LHCN-M2 (cell line): ENCODE data around the gene SH3YL1.

GRCh38 chr2:40460-41190, 5.7 kb downstream of the FAM110C start:
- RAMPAGE, long total RNA = no peak

DNA sequence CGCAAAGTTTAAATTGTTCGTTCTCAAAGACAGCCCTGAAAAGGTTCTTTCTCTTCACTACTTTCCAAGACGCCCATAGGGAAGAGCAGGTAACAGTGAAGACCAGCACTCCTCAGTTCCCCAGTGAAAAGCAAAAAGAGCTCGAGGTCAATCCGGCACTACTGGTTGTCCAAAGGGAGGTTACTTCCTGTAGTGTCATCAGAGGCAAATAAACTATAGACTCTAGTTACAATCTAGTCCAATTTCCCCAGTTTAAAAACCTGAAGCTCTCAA, 1.8 kb downstream of the FAM110C start:
- RAMPAGE, long total RNA = no peak

DNA sequence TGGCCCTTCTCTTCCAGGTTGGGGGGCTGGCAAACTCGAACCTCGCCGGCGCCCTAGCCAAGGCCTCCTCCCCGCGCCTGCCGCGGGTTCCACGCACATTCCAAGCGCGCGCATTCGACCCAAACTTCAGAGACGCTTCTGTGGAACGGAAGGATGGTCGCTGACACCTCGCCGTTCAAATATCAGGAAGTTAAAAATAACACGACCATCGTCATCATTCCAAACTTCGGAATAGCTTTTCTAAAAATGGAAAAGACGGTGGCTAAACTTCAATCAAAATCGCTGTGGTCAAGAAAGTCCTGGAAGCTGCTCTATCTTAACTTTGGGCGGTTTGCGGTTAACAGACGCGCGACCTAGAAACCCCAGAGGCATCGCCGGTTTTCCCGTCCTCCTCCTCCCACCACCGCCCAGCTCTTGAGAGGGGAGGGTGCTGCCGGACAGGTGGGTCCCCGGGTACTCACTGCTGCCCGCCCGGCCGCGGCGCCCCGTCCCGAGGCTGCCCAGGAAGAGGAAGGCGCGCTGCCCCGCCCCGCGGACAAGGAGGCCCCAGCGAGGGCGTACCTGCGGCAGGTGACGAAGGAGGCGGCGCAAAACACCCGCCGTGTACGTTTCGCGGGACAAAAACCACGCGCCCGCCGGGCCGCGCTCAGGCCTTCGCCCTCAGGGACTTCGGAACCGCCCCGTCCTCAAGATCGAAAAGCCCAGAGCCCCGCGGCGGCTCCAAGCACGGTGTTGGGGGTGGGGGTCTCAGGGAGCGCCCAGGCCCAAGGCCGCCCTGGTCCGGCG, at the start of gene SH3YL1:
Gene SH3YL1, minus strand, starts transcription at position 510 of the 786 bp plus-strand sequence.
- RAMPAGE, long total RNA = no peak

DNA sequence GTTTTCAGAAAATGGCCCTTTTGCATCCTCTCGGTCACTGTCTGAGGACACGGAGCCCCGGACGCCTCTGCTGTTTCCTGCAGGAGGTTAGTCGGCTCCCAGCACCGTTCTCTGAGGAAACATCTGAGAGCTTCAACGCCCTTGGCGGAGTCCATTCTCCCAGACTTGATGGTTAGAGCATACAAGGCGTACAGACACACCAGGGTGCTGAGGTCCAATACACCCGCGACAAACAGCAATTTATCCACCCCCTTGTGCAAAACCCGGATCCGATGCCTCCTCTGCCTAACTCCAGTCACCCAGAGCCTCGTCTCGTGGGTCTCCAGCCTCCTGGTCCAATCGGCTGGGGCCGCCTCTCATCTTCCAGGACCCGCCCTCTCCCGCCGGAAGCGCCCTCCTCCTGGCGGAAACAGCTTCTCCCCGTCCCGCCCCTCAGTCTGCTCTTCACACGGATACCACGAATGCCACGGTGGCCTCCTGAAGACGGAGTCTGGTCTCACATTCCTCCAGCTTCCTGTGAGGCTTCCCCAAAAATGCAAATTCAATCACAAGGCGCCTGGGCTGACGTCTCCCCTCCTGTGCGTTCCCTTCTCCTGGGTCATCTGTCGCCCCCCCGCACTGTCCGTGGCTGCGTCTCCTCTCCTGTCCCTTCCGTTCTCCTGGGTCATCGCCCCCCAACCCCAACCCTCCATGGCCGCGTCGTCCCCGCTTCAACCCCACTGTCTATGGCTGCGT, 119.3 kb downstream of the TMEM18 start:
- RAMPAGE, long total RNA = no peak

DNA sequence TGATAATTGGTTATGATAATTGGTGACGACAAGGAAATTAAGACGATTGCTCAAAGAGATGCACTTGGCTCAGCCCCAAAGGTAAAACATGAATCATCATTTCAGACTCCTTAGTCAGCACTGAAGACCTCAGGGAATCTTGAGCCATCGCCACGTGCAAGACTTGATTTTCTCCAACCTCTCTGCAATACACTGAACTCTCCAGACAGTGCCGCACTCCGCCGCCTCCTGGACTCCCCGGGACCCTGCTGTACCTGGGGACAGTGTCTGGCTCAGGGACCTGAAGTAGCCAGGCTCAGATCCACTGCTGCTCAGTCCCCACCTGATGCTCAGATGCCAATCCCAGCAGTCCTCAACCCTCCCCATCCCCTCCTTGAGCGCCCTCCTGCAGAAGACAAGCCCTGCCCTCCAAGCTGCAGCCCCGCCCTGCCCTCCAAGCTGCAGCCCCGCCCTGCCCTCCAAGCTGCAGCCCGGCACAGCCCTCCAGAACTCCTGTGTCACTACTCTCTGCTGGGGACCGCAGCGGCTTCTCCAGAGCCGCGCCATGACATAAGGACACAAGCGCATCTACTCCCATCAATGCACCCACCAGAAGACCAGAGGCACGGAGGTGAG, 1.1 kb downstream of the TMEM18 start:
- RAMPAGE, long total RNA = no peak

DNA sequence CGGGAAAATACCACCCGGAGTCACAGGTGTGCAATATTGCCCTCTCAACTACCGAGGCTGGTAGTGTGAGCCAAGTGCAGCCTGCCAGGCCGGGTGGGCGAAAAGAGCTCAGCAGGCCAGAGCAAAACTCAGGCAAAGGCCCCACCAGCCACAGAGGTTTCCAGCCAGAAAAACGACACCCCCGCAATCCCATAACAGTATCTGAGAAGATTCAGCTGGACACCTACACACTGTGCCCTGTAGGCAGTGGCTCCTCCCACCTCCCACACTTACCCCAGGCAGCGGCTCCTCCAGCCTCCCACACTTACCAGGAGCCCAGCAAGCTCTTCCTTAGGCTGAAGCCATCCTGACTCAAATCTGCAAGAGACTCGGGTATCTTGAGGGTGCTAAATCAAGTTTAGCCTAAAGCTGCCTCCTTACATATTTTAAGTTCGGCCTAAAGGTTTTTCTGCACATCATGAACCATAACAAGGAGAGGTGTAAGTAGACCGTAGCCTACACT, 15.6 kb upstream of the TMEM18 start:
- RAMPAGE, long total RNA = no peak

- RAMPAGE, long total RNA = no peak
These were observed 62.5 kb upstream of the TMEM18 start for GRCh38 chr2:739713-740073.

- RAMPAGE, long total RNA = no peak
These were observed 64.5 kb upstream of the TMEM18 start for GRCh38 chr2:741632-742165.

DNA sequence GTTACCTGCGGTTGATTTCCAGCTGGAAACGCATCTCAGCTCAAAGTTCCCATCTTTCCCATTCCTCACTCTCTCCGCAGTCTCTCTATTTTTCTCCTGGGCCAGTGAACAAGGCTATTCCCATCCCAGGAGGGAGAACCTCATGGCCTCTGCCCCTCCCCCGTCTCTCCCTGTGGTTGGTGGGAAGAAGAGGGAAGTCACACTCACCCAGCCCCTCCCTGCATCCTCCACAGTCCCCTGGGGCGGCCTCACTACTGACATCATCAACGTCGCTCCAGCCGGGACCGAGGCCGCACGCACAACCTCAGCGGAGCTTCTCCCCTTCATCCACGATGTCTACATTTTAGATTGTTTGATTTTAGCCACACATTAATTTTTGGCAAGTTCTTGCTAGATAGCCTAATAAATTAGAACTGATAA, 84.4 kb upstream of the SNTG2 start:
- RAMPAGE, long total RNA = no peak

GRCh38 chr2:1153688-1154303, 203.1 kb downstream of the SNTG2 start:
- RAMPAGE, long total RNA = no peak

DNA sequence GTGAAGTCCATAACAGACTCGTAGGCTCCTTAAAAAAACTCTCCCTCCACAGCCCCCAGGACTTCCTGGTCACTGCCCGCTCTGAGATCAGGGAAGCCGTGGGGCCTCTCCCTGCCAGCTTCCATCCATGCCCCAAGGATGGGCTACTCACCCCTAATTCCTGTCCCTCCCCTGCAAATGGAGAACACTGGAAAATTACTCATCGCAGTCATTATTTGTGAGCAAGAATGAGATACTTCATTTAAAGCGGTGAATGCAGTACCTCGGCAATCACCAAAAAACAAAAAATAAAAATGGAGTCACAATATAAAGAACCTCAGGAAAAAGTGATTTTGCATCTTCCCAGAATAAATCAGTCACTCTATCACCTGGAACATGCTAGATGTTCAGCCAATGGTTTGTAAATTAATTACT, 2.6 kb downstream of the TPO start:
- RAMPAGE, long total RNA = no peak

DNA sequence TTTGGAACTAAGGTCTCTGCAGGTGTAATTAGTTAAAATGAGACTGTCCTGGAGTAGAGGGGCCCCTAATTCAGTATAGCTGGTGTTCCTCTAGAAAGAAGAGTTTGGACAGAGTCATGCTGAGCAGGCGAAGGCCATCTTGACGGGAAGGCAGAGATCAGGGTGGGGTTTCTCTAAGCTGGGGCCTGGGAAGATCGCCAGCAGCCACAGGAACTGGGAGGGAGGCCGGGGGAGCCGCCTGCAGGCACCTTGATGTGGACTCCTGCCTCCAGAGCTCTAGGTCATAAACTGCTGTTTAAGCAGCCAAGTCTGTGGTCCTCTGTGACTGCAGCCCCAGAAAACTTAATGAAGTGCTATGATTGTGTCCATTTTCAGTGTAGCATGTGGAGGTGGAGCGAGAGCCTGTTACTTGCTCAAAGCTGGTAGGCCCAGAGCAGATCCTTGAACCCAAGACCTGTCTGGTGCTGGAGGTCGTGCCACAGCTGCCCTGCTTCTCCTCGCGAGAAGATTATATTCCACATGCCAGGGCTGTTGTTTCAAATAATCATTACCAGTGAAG, 105.7 kb downstream of the TPO start:
- RAMPAGE, long total RNA = no peak

DNA sequence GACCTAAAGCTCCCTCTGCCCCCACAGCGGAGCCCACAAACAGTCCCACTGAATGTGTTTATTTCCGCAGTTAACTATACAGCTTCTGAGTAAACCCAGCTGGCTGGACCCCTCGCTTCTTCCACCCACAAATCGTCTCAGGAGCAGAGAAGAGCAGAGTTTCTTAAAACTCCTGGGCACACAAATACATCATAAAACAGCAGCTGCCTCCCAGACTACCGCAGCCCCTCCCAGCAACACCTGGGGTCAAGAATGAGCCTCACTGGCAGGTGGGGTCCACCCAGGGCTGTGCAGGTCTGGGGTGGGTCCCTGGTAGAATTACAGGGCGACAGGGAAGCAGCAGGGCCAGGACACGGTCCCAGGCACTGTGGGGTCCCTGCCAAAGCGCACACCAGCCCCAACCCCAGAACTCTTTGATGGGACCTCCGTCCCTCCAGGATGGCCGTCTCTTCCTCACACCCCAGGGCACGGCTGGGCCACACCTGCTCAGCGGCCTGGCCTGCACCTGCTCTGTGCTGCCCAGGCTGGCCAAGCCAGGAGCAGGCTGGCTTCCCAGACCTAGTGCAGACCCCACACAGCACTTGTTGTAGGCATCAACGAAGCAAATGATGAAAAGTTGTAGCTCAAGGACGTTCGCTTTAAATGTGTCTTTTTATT, 103.7 kb downstream of the PXDN start:
- RAMPAGE, long total RNA = no peak

- RAMPAGE, long total RNA = no peak
These were observed 27.1 kb downstream of the PXDN start for GRCh38 chr2:1717059-1717780.

DNA sequence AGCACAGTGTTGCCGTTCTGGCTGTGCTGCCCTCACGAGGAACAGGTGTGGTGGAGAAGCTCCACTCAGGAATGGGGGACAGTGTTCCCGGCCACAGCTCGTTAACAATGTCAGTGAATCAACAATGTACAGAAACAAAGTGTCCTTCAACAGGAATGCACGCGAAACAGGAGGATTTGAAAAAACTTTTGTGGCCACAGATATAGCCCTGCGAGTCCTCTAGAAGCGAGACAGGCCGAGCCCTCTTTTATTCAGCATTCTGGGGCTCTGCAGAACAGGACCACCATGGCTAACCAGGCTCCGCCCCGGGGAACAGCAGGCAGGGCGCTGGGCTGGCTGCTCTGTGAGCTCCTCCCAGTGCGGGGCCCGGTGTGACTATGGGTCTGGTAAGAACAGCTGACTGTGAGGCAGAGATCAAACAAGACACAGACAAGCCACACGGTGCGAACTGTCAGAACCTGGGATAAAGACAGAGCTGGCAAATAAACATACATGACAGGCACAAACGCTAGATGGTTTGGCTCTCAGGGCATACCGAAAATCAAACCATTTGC, 15.6 kb downstream of the PXDN start:
- RAMPAGE, long total RNA = no peak

DNA sequence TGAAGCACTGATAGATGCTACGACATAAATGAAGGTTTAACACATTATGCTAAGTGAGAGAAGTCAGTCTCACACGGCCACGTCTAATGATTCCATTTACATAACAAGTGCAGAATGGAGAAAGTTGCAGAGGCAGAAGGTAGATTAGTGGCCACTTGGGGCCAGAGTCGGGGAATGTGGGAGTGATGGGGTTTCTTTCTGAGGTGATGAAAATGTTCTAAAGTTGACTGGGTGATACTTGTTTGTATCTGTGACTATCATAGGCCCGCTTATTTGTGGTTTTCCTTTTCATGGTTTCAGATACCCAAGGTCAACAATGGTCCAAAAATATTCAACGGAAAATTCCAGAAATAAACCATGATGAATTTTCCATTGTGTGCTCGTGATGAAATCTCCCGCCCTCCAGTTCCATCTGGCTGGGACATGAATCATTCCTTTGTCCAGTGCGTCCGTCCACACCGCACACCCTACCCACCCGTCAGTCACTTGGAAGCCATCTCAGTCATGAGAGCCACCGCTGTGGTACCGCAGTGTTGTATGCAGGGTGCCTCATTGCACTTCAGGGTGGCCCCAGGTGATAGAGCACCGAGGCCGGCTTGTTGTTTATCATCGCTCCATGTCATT, 268.1 kb upstream of the PXDN start:
- RAMPAGE, long total RNA = no peak

GRCh38 chr2:2507444-2507871, 176.4 kb upstream of the MYT1L start:
- RAMPAGE, long total RNA = no peak

DNA sequence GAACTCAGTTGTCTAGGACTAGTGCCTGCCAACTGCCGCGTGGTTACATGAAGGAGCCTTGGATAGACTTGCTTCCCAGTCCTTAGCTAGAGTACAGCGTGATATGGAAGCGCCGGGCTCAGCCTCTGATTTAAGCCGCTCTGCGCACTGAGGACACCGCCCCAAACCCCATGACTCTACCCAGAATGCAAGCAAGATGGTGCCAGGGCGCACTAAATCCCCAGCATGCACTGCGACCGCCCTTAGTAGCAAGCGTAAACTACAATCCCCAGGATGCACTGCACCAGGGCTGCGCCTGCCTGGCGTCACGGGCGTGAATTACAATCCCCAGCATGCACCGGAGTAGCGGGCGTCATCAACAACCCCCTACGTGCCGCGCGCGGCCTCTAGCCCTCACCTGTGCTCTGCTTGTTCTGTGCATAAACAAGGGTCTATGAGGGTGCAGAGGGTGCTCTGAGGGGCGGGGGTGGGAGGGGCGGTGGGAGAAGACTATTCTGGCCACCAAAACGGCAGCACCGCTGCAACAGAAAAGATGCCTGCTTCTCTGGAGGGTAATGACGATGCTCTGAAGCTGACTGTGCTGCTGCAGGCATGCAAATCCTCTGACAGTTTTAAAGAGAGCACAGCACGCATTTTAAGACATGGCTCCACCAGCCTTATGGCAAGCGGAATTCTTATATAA, 282.4 kb upstream of the MYT1L start:
- RAMPAGE, long total RNA = no peak

GRCh38 chr2:3242398-3243018, 135.1 kb downstream of the EIPR1 start:
- RAMPAGE, long total RNA = no peak

DNA sequence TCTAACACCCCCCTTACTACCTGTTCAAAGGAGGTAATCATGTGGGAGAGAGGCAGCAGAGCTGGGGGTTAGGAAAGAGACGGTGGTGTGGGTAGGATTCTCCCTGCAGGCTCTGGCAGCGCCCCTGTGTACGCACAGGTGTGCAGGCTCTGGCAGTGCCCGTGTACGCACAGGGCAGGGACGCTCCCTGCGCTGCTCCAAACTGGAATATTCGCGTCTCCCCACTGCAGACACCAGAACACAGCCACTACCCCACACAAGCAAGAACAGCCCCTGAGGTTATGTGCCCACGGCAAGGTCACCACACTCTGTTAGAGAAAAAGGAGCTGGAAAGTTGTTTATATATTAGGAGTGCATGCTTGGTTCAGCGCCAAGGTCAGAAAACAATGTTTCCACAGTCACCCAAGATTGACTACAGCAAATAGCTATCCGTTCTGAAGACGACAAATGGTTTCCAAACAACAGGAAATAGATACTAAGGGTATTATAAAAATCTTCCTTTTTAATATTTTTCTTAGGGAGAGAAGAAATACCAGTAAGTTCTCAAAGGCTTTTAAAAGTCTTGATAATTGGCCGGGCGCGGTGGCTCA, 67.7 kb downstream of the EIPR1 start:
- RAMPAGE, long total RNA = no peak